Bronchial epithelial cell (primary cell): ENCODE data around the gene RSPH3.

DNA sequence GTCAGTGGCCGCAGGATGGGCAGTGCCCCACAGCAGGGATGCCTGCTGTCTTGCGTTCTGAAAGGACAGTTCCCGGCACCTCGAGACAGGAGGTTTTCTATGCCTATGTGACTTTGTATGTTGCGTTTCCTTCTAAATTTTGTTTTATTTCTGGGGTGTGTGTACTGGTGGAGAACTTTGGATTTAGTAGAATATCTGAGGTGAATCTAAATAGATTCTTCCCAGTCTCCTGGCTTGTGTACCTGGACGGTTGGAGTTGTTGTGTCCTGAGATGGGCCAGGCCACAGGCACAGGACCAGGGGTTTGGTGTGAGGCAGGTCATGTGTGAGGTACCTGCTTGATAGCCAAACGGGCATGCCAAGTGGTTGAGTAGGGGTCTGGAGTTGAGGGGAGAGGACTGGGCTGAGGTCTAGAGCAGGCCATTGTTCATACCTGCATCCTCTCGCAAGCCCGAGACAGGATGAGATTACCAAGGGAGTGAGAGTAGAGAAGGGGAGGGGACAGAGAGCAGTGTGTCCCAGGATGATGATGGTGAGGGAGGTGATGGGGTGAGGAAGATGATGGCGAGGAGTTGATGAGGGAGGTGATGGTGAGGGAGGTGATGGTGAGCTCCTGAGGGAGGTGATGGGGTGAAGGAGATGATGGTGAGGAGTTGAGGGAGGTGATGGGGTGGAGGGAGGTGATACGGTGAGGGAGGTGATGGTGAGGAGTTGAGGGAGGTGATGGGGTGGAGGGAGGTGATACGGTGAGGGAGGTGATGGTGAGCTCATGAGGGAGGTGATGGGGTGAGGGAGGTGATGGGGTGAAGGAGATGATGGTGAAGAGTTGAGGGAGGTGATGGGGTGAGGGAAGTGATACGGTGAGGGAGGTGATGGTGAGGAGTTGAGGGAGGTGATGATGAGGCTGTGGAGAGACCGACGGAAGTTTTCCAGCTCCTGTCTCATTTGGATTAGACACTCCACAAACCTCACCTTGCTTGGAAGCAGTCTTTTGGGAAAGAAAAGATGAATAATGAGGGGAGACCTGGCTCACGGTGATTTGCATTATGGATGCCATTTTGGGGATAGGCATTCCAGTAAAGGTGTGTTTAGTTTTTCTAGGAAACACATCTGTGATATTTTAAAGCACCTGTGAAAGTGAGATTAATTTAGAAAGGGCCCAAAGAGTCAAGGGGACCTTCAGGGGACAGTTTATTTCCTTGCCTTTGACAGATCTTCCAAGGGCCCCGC, 6.4 kb downstream of the TMEM181 start:
- RRBS, 2 experiments: no CpG with 5 or more reads among the region's 17 CpGs

- RRBS, 2 experiments: no CpG with 5 or more reads among the region's 26 CpGs
These were observed 18.7 kb downstream of the DYNLT1 start for GRCh38 chr6:158625465-158626639.

- RRBS, 2 experiments: no CpG with 5 or more reads among the region's 10 CpGs
These were observed 12.2 kb downstream of the DYNLT1 start for GRCh38 chr6:158632057-158632988.

GRCh38 chr6:158686751-158688050, 37.3 kb downstream of the SYTL3 start:
- RRBS, 2 experiments: 0% methylated on average over 1 of the region's 12 CpGs; no CpG with 5 or more reads in 1 of the 2 experiments

- RRBS, 2 experiments: 2 to 3% methylated on average over 12 of the region's 35 CpGs
These were observed 54.5 kb downstream of the SYTL3 start for GRCh38 chr6:158704073-158704962.

DNA sequence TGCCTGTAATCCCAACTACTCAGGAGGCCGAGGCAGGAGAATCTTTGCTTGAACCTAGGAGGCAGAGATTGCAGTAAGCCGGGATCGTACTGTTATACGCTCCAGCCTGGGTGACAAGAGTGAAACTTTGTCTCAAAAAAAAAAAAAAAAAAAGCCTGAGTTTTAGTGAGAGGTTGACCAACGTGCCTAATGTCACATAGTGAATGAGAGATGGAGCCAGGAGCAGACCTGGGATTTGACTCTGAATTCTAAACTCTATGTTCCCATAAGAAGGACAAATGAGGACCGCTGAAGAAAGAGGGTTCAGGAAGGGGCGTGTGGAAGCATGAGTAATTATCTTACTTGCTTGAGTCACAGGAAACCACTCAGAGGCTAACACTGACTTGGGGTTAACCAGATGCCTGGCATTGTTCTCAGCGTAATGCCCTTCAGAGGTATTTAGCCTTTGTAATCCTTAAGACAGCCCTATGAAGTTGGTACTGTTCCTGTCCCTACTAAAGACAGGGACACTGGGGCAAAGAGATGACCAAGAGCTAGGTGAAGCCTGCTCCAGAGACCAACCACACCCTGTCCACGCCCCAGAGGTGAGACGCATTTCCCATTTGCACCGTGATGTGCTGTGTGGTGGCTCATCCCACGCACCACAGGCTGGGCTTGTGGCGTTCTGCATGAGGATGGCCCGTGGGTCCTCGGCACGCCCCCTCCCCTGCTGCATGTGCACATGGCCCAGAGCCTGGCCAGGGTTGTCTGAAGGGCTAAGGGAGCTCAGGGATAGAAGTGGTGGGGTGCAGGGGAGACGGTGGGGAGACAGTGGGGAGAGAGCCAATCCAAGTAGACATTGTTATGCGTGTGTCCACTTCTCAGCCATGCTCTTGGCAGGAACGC, 70.7 kb downstream of the SYTL3 start:
- RRBS, 2 experiments: no CpG with 5 or more reads among the region's 19 CpGs

DNA sequence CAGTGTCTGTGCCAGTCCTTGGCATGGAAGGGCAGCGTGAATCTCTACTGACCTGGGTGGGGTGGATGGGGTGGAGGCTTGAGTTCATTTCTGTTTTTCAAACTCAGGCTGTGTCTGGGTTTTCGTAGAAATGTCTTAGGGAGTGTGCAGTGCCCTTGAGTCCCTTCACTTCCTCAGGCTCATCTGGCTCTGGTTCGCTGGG, 59.0 kb downstream of the EZR start:
- RRBS, 2 experiments: no CpG with 5 or more reads among the region's 3 CpGs

DNA sequence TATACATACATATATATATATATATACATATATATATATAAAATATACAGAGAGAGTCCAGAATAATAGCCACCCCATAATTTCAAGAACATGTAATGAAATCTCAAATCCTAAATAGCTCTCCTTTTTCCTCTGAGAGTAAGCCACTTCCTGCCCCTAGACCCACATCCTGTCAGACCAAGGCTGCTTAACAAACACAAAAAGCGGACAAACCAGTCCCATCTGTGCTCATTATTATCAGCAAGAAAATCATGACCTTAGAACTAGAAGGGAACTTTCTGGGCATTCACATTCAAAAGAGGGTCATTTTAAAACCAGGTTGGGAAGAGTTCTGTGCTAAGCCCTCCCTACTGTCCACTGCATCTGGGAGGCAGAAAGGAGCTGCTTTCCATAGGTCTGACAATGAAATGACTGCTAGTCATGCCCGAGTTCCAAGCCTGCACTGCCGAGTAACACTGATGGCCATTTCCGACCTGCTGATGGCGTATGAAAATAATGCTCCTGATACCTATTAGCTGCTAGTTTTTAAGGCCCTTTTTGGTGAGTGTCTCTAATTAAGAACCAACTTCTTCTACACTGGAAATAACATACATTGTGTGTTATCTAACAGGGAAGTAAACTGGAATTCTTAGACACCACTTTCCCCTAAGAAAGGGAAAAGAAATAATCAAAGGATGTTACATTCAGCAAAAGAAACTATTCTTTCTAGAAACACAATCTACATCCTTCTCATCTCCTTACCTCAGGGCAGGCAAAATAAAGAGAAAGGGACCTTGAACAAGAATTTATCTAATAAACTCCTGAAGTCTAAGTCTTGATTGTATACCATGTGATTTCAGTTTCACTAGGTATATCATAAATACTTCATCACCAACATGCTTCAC, 15.3 kb downstream of the EZR start:
- RRBS, 2 experiments: no CpG with 5 or more reads among the region's 5 CpGs

DNA sequence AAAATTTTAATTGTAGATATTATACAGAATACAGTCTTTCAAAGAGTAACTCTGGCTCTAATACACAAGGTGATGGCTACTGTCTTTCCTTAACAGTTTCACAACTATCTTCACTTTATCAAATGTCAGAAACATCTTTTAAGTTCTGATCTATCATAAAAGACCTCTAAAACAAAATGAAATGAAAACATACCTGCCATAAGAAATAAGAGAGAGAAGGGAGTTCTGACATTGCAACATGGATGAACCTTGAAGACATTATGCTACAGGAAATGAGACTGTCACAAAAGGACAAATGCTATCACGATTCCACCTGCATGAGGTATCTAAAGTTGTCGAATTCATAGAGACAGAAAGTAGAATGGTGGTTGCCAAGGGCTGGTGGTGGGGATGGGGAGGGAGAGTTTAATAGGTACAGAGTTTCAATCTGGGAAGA, 3.4 kb downstream of the EZR start:
- RRBS, 2 experiments: no CpG with 5 or more reads among the region's 2 CpGs

DNA sequence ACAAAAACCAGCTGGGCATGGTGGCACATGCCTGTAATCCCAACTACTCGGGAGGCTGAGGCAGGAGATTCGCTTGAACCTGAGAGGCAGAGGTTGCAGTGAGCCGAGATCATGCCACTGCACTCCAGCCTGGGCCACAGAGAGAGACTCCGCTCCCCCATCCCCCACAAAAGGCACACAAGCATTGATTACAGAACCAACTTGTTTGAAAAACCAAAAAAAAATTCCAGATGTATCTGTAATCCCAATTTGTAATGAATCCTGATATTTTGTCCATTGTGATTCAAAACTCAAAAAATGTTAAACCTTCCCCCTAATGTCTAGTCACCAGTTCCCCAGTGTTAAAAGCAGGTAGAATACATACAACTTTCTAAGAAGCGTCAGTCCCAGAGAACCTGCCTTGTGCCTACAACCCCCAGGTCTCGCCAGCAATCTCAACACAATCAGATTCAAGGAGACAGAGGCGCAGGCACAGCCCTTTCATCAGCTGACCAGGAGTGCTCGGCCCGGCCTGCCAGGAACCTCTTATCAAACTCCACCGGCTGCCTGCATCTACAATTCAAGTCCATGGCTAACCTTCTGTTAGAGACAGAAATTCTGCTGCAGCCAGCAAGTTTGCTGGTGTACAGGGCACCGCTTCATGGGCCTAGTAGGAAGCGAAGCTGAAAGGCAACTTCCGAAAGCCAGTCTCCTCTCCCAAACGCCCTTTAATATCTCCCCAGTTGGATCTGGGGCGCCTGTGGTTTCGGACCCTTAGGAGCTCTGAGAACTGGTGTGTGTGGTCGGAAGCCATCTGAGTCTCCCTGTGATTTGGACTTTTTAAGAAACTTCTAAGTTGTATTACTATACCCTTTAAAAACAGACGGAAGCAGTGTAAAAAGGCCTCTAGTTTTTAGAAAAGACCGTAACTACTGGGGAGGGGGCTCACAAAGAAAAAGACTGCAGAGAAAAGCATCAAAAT, 2.0 kb downstream of the EZR start:
- RRBS, 2 experiments: no CpG with 5 or more reads among the region's 19 CpGs

GRCh38 chr6:158939083-158940111, 60.6 kb downstream of the RSPH3 start:
- RRBS, 2 experiments: 50% methylated on average over 7 of the region's 48 CpGs; no CpG with 5 or more reads in 1 of the 2 experiments

- RRBS, 2 experiments: under 1 to 2% methylated on average over 14 to 17 of the region's 70 CpGs
These were observed at the start of gene RSPH3 for GRCh38 chr6:158999378-159000378. Gene RSPH3, minus strand, starts transcription at chr6:159000202.

GRCh38 chr6:159169566-159170471, 619 bp downstream of the FNDC1 start:
- RRBS, 2 experiments: under 1 to 2% methylated on average over 23 of the region's 89 CpGs

DNA sequence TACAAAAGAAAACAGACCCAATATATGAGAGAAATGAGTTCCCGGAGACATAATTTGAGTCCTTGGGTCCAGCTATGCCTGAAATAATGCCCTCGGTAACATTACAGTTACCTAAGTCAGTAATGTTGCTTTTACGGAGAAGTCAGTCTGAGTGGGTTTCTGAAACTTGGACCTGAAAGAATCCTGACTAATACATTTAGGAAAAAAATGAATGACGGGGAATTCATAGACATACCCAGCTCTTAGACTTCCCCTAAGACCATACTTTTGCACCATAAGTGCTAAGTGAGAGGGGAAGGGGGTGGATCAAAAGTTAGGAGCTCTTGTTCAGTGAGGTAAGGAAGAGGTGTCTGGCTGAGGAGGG, 135.2 kb downstream of the FNDC1 start:
- RRBS, 2 experiments: no CpG with 5 or more reads among the region's 4 CpGs

DNA sequence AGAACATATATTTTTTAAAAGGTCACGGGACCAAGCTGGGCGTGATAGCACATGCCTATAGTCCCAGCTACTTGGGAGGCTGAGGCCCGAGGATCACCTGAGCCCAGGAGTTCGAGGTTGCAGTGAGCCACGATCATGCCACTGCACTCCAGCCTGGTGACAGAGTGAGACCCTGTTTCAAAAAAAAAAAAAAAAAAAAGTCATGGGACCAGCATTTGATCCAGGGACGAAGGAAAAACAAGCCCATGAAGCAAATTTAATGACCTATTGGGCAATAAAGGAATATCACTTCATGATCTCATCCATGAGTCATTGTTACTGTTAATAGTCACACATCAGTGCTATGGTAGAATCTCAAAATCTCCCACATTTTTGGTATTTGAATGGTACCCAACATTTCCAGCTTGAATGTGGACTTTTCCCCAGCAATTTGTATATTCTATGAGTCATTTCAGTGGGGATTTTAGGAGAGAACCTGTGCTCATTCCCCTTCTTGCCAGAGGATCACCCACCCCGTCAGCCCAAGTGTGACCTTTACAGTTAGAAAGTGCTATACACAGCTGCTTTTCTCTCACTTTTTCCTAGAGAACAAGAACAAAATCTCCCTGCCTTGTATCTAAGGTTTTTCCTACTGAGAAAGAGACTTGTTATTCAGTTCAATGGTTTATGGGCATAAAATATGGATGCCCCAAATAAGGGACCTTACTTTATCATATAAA, 8.5 kb upstream of the SOD2 start:
- RRBS, 2 experiments: no CpG with 5 or more reads among the region's 7 CpGs

GRCh38 chr6:159714362-159715513, 12.6 kb upstream of the WTAP start:
- RRBS, 2 experiments: no CpG with 5 or more reads among the region's 8 CpGs

- RRBS, 2 experiments: no CpG with 5 or more reads among the region's 16 CpGs
These were observed 943 bp downstream of the ACAT2 start for GRCh38 chr6:159762679-159763296.

DNA sequence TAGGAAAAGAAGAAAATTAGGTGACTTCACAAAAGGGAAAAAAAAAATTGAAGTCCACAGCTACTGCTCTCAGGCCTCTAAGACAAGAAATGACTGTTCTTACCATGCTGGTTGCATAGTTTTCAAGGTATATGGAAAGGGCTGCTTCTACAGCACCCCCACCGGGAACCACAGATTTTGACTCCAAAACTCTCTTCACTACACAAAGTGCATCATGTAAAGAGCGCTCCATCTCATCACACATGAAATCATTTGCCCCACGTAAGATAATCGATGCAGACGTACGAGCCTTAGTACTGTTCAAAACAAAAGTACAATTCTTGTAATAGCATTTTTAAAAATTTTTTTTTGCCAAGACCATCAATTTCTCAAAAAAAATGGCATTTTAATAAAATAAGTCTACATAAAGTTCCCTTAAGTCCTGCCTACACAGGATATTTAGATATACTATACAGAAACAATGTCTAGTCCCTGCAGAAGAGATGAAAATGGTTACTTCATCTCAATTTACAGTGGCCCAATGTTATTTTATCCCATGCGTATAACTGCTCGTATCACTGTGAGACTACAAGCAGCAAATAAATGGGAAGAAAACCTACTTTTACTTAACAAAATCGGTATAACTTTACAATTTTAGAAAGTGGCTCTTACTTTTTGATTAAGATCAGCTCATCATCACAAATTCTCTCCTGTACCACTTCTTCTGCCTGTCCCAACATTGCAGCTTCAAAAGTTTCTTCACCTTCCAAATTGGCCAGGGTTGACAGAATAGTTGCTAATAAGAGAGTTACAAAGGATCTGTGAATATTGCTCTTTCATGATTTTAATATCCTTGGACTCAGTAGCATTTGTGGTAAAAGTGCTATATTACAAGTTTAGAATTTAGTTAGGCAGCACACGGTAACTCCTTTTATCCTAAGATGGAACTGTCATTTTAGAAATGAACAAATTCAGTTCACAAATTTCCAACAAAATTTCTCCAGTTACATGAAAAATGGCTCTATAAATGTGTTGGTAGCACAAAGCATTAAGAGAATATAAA, 9.3 kb downstream of the TCP1 start:
- RRBS, 2 experiments: no CpG with 5 or more reads among the region's 10 CpGs

GRCh38 chr6:159836318-159837168, 36.5 kb downstream of the PNLDC1 start:
- RRBS, 2 experiments: no CpG with 5 or more reads among the region's 29 CpGs

- RRBS, 2 experiments: no CpG with 5 or more reads among the region's 7 CpGs
These were observed 8.5 kb downstream of the IGF2R start for GRCh38 chr6:159977400-159977847.